Left colon (tissue), 1 donor: ENCODE data around the gene SCNM1.

DNA sequence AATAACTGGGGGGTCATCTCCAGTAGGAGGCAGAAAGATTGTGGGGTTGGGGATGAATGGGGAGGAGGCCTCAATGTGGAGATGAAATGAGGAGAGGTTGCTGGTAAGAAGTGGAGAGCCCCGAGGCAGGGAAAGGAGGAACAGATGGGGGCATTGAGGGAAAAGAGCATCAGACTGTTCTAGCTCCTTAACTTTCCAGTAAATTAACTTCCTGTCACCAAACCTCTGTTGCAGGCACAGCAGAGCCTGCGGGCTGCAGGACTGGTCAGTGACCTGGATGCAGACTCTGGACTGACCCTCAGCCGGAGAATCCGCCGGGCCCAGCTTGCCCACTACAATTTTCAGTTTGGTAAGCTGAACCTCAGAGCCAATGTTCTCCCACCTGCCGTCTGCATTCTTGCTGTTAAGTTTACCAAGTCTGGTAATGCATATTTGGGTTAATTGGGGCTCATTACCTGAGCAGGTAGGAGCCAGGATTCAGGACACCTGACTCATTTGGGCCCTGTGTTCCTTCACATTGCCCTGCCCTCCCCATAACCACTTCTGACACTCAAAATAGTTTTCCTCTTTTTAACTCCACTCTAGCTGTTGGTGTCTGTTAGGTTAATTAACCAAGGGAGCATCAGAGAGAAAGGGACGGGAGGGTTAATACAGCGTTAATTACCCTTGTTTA lies 2.4 kb upstream of the ECM1 start:
- PRO-cap = no peak

DNA sequence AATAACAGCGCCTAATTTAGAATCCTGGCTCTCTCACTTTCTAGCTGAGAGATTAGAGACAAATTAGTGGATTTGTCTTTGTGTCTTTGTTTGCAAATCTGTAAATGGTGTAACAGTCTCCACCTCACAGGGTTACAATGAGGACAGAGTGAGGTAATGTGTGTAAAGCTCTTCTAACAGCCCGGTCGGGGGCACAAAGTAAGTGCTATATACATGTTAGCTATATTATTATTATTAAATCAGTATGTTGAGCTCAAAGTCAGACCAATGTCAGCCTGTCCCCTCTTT lies 5.0 kb upstream of the ADAMTSL4 start:
- PRO-cap = no peak

DNA sequence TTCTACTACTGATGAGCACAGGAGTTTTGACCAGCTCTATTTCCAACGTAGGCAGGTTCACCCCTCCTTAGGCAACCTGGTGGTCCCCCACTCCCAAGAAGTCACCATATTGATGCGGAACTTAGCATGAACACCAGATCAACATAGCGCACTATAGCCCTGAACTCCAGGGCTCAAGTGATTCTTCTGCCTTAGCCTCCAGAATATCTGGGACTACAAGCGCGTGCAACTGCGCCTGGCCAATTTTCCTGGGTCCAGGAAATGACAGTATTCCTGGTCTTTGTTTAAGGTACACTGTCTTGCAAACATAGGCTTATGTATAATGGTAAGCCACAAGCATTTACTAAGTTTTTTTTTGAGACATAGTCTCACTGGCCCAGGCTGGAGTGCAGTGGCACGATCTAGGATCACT lies 12.8 kb downstream of the MCL1 start:
- PRO-cap = no peak

DNA sequence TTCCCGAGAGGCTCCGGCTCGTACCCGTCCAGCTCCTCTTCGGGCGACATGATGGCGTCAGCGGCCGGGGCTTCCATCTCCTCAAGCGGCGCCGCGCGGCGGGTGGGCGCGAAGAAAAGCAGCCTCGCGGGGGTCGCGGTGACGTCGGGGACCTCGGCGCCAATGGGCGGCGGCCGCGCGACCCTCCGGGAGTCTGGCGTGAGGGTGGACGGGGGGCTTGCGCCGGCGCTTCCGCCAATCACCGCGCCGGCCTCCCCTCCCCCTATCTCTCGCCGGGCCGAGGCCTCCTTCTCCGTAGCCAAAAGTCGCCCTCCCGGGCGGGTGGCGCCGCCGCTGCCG lies 317 bp downstream of the MCL1 start:
- PRO-cap = no peak

- PRO-cap = no peak
Observed at GRCh38 chr1:150580211-150580672, 832 bp upstream of the MCL1 start.

DNA sequence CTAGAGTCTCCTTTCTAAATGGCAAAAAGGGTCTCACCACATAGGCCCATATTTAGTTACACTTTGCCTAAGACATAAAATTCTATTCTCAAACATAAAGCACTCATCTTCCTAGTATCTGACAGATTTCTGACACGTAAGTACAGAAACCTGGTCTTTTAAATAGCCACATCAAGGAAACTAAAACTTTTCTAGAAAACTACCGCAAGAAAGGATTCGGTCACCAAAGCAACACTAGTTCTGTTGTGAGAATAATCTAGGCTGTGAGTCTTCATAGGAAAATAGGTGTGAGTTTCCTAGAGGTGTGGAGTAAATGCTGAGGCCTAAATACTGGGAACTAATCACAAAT lies 33.6 kb upstream of the CTSK start:
- PRO-cap = no peak

DNA sequence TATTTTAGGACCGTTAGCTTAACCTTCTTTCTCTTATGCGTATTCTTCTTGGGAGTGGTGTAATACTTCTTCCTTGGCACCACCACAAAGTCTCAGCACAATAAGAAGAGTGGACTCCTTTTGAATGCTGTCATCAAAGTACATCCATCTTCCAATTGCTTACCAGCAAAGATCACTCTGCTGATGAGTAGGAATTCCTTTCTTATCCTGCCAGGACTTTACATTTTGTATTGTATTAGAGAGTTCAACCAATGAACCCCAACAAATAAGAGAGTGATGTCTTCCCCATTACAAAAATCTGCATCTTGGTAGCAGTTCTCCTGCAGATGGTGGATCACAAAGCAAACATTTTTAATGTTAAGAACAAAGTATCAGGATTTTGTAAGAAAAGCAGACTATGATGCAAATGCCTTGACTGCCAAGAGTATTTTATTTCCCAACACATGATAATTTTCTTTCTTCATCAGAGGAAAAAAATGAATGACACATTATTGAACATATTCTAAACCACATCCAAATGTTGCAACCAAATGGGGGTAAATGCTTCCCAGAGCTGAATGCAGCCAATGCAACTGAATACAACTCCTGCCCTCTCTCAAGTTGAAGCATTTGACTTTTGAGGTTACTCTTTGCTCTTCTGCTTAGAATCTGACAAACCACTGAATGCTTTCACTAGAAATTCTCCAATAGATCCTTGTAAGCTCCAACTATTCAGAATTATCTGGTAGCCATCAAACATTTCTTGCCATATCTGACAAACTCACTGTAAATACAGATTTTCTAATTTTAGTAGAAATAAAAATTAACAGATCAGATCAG lies 5.2 kb upstream of the ARNT start:
- PRO-cap = no peak

- PRO-cap = no peak
Observed at GRCh38 chr1:150966928-150967995, 7.4 kb downstream of the CERS2 start.

DNA sequence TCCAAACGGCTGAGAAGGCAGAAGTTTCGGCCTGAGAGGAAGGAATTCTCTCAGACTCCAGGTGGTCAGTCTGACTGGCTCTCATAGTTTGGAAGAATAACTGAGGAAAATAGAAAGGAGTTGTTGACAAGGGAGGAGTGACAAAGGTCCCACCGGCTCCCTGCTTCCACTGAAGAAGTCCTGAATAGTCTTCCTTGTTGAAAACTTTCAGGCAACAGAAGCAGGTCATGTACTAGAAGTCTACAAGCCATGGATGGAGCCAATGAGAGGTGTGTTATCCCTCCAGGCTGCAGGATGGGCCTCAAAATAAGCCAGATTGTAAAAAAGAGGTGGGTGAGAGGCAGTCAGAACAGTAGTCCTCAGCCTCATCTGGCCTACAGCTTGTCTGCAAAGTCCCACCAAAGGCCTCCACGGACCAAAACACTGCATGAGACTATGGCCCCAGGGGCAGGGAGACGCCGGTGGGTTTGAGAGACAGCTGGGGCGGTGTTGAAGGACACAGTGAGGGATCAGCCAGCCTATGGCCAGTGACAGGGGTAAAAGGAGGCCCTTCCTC lies 1.7 kb downstream of the CERS2 start:
- PRO-cap = no peak

DNA sequence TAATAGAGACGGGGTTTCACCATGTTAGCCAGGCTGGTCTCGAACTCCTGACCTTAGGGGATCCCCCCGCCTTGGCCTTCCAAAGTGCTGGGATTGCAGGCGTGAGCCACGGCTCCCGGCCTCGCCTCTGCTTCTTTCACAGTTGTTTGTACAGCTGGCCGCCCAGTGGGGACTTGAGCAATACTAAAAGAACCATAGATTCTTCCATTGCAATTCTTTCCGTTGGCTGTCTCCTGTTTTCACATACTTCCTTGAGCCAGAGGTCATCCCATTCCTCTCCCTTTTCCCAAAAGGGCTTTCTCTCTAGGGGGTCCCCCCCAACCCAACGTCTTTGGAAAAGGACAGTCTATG lies 1.1 kb downstream of the GABPB2 start:
- PRO-cap = no peak

- PRO-cap = bidirectional peak, plus-strand start at chr1:151166044, minus-strand start at chr1:151165894
Observed at GRCh38 chr1:151165769-151166361, at the start of gene SCNM1. SCNM1 (plus strand) TSS chr1:151166144.

- PRO-cap = bidirectional peak, plus-strand start at chr1:151198602, minus-strand start at chr1:151198389
Observed at GRCh38 chr1:151198194-151198484, 213 bp upstream of the PIP5K1A start.

GRCh38 chr1:151237788-151238121 lies 16.8 kb upstream of the PSMD4 start:
- PRO-cap = no peak

DNA sequence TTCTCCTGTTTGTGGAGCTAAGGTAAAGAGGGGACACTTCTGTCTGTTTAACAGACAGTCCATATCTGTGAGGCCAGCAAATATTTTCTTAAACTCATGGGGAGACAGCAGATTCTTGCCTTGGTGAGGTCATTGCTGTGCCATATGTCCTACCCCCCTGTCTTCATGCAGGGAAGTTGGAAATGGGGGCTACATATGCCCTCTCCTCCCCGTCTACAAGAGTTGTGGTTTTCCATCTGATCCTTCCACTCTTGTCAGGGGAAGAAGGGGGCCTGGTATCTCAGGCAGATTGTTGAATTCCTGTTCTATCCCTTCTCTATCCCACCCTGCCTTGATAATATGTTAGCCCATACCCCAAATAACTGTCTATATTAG lies 5.7 kb upstream of the PSMD4 start:
- PRO-cap = no peak

DNA sequence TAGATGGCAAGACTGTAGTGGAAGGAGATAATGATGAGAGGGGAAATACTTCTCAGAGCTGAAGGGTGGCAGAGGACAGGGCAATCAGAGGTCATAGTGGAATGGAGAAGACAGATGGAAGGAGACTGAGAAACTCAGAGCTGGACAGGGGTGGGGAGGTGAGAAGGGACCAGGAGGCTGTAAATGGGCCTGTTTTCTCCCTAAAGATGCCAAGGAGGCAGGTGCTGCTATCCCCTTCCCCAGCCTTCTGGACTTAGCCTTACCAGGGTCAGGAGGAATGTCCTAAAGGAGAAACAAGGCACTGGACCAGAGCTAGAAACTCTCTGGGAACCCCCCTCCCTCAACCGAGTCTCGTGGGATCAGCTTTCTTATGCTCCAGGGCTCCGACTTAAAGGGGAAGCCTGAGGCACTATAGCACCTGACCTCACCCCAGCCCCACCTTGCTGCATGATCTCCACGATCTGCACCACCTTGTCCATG lies 11.5 kb downstream of the ZNF687 start:
- PRO-cap = no peak

GRCh38 chr1:151309869-151310425 lies 17.3 kb downstream of the PI4KB start:
- PRO-cap = no peak

DNA sequence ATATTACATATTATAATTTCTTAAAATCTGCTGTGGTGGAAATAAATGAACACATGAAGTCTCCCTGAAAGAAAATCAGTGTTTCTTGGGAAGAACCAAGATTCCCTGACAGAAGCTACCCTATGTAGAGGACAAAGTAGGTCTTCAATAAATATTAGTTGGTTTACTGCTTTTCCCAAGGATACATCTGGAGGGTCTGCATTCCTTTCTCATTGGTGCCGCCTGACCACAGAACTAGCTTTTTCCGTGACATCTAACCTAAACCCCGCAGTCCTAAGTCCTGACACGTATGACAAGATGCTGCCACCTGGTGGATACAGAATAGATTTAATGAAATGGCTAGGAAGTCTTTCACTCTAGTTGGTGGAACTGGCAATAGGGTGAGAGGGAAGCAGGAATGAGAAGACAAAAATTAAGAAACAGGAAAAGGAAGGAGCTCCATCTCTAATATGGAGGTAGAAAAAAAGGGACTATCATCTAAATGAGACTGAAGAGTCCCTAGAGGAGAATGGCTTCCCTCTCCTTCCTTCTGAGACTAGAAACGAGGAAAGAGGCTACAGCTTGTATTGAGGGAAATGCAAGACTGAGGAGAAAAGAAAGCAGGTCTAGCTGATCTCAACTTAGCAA lies 6.2 kb downstream of the RFX5 start:
- PRO-cap = no peak

DNA sequence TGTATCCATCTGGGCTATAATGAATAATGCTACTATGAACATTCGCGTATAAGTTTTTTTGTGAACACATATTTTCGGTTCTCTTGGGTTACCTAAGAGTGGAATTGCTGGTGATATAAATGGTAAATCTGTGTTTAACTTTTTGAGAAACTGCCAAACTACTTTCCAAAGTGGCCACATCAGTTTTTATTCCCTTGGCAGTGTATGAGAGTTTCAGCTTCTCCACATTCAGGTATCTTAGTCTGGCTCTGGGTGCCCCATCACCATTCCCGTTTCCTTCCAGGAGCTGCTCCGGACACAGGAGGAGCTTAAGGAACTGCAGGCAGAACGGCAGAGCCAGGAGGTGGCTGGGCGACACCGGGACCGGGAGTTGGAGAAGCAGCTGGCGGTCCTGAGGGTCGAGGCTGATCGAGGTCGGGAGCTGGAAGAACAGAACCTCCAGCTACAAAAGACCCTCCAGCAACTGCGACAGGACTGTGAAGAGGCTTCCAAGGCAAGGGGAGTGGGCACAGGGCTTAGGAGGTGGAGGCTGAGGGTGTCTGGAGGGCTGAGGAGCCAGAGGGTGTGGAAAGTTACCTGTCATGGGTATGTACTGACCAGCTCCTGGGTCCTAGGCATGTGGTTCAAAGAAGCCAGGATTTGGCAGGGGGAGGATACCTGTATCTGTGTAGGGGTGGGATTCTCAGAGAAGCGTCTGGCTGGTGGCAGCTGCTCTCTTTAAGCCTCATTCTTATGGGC lies 10.9 kb upstream of the TUFT1 start:
- PRO-cap = no peak

GRCh38 chr1:151530370-151530790 lies 9.7 kb upstream of the TUFT1 start:
- PRO-cap = no peak

- PRO-cap = unidirectional peak, minus-strand start at chr1:151541897
Observed at GRCh38 chr1:151541735-151542150, 1.6 kb downstream of the TUFT1 start.